ENCODE results near the gene TLR5.

- PRO-cap: no peak
Observed at GRCh38 chr1:222037589-222038148, 295.8 kb upstream of the DUSP10 start.

DNA sequence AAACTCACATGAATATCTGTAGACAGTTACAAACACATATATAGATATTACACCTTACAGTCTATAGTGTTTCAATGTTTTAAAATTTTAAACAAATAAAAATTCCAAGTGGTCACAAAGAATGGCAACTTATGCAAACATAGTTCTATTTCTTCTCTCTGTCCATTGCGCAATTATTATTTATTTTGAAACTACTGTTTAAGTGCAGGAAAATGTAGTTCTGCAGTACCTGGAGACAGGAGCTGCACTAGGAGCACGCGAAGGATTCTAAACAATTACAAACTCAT is 311.9 kb upstream of the DUSP10 start:
- PRO-cap: no peak

- PRO-cap: no peak
Observed at GRCh38 chr1:222058340-222058677, 316.4 kb upstream of the DUSP10 start.

DNA sequence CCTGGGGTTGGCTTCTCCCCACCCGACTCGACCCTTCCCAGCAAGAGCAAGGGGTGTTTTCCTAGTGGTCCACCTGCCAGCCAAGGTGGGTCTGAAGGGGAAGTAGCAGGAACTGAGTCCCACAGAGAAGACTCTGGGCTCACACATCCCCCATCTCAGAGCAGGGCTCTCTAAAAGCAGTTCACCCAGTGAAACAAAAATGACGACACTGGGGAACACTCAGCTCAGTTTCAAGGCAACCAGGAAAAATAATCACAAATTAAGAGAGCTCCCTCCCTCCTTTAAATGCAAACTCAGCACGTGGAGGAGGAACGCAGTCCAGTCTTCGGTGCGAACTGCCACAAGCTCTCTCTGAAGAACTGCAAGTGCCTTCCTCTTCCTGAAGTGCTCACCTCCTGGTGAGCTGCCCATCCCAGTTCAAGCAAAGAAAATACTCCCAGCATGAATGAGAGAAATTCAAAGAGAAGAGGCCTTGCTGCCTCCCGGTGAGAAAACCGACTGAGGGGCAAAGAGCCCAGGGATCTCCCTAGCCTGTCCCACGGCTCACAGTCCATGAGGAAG is 281.6 kb downstream of the HHIPL2 start:
- PRO-cap: no peak

GRCh38 chr1:223027412-223028162 is 115.5 kb downstream of the TLR5 start:
- PRO-cap: no peak

DNA sequence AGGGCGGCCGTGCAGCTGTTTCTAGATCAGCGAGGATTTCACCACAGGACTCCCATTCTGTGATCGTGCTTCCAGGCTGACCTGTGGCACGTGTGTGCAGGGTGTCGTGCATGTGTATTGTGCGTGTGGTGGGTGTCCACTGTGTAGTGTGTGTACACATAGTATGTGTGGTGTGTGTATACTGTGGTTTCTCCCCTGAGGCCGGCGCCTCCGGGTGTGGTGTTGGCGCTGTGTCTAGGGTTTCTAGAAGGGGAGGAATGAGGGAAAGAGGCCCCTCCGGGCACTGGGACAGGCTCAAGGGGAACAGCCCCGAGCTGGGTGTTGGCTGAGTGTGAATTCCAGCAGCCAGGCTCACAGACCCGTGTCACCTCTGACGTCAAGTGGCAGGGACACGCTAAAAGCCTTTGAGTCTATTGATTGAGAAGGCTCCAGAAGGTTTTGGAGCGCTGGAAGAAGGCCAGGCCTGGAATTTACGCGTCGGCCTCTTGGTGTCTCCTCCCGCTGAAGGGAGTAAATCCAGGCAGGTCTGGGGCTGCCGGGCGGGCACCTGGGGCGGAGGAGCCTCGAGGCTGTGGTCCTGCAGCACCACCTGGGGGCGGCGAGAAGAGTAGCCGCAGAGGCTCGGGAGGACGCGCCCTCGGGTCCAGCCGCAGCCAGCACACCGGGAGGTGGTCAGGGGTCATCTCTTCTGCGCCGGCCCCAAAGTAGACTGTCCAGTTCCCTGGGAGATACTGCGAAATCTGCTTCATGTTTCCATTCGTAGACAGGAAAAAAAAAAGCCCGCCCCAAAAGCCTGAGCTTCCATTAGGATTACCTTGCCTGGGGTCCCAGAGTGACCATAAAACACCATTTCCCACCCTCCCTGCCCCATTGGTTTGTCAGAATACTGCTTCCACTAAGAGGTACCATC is 61.8 kb downstream of the TLR5 start:
- PRO-cap: bidirectional peak, plus-strand start at position 431 of the sequence, minus-strand start at position 333 of the sequence

DNA sequence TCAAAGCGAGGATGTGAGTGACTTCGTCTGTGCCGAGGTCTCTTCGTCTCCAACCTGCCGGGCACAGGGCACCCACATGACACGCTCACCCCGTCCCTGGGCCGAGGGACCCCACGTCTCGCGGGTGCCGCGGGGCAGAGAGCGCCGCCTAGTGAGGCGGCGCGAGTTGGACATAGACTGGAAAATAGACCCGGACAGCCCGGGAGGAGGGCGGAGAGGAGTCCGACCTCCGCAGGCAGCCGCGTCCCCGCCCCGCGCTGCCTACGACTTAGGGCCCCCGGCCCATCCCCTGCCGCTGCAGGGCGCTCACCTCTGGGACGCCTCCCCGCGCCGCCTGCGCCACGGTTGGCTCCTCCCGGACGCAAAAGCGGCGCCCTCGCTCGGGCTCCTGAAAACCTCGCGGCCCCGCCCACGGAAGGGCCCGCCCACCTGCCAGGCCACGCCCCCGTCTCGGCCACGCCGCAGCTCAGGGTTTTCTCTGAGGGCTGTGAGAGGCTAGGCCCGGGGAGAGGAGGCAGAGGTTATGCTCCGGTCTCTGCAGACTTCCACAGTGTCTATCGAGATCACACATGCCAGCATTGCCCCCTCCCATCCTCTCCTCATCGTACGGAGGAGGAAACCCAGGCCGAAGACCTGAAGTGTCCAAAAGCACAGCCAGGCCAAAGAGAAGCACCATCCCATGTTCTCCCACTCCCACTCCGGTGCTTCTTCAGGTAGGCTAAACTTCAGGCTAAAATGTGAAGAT is at the start of gene TLR5:
Gene TLR5 (minus strand): TSS at position 363 of the 745 bp plus-strand sequence.
- PRO-cap: bidirectional peak, plus-strand start at position 490 of the sequence, minus-strand start at position 361 of the sequence

- PRO-cap: no peak
Observed at GRCh38 chr1:223340879-223341704, 22.9 kb downstream of the SUSD4 start.

- PRO-cap: no peak
Observed at GRCh38 chr1:223487795-223488275, 94.6 kb downstream of the CCDC185 start.

GRCh38 chr1:223515463-223516077 is 122.4 kb downstream of the CCDC185 start:
- PRO-cap: no peak

- PRO-cap: no peak
Observed at GRCh38 chr1:223627885-223628573, 37.5 kb downstream of the CAPN8 start.

DNA sequence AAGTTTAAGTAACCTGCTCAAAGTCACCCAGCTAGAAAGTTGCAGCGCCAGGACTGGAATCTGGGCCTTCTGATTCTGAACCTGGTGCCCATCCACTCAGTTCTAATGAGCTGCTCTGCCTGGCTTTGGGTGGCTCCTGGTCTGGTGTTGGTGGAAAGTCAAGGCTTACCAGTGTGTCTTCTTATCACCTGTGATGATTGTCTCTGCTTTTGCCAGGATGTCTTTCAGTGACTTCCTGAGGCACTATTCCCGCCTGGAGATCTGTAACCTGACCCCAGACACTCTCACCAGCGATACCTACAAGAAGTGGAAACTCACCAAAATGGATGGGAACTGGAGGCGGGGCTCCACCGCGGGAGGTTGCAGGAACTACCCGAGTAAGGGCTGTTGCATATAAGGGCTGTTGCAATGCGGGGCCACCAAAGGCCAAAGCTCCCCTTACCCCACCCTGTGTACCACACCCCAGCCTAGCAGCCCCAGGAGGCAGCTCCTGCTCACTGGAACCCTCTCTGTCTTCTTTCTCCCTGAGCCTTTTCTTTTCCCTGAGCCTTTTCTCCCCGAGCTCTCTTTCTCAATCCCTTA is 40.3 kb downstream of the CAPN2 start:
- PRO-cap: no peak

- PRO-cap: no peak
Observed at GRCh38 chr1:223755011-223755822, 42.9 kb downstream of the CAPN2 start.

- PRO-cap: no peak
Observed at GRCh38 chr1:223798110-223798812, 47.5 kb downstream of the TP53BP2 start.

DNA sequence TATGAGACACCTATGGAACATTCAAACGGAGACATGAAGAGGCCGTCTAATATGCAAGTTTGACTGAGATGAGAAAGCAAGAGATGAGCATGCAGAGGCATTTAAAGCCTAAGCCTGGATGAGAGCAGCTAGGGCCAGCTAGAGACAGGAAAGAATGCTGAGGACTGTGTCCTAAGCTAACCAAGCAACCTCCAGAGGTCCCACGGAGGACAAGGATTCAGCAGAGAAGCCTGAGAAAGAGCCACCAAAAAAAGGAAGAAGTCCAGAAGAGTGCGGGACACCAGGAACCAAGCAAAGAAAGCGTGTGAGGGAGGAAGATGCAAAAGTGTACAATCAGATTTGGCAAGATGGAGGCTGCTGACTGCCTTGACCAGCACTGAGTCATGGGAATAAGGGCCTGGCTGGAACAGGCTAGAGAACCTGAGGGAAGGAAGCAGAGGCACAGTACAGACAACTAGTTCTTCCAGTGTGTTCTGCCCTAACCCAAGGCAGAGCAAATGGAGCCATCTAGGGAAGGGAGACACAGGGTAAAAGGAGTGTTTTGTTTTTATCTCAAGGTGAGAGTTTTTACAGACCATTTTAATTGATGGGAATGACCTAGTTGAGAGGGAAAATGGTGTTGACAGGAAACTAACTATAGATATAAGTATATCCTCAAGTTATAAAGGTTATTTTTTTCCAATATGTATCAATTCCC is 18.5 kb downstream of the TP53BP2 start:
- PRO-cap: no peak

GRCh38 chr1:224063711-224064156 is 50.2 kb upstream of the FBXO28 start:
- PRO-cap: no peak

GRCh38 chr1:224131801-224132414 is 18.0 kb downstream of the FBXO28 start:
- PRO-cap: no peak

DNA sequence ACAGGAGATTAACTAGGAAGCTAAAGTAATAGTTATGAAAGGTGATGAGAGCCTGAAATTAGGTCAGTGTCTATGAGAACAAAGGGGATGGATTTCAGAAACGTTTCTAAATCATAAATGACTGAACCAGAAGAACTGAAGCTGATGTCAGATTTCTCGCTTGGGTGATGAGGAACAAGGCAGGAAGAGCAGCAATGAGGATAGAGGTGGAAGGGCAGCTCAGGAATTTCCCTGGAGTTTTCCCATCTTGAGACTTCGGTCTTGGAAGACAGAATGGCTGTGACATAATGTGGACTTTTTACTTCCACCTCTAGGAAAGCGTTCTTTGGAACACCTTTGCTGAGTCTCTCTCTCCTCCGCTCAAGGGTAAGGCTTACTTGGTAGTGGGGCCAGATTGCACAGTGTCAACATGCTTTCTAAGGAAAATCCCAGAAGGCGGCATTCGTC is 36.5 kb downstream of the DEGS1 start:
- PRO-cap: no peak

- PRO-cap: no peak
Observed at GRCh38 chr1:224256663-224257251, 73.2 kb downstream of the NVL start.

GRCh38 chr1:224287582-224288062 is 42.4 kb downstream of the NVL start:
- PRO-cap: no peak